Skeletal muscle tissue (tissue), 7 donors: ENCODE measurements around a stretch of chr9.

DNA sequence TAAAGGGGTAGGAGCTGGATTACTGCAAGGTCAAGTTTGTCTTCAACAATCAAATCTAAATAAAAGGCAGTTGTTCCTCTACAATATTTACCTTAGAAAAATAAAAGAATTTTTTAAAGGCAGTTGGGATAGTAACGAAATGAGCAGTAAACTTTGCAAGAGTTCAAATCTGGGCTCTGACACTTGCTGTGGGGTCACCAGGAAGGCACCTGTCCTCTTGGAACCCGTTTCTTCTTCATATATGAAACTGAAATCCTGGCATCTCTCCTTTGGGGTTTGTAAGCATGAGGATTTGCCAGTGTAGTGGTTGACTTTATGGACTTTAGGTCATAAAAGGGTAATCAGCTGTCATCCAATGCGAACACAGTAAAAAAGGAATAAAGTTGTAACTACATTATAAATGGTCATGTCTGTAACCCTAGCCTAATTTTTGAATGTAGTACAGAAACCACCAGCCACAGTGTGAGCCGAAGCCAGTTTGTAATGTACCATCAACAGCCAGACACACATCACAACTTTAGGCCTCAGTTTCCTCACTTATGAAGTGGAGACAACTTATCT lies 1.3 kb downstream of the RAB14 start:
- PRO-cap, 3 experiments = no peak in any of the 3 experiments
- RAMPAGE, long total RNA = no peak
- RRBS, 2 experiments = no CpG with 5 or more reads among the region's 4 CpGs

DNA sequence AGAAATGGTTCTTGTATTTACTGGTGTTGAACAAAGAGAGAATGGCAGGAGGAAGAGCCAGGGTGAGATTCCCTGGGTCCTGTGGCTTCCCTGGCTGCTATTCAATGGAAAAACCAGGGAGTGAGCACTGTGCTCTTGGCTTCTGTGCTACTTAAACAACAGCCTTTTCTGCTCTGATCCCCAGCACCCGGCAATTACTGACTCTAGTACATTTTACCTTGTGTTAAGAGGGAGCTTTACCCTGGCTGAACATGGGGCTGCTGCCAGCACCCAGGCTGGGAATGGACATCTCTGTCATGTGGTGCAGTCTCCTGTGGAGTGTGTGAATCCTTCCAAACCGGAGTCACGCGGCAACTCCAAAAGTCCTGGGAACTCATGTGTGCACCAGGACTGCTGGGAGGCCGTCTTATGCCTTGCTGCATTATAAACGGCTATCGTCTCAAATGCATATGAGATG lies 1.1 kb upstream of the GSN start:
- PRO-cap, 3 experiments = no peak in any of the 3 experiments
- RAMPAGE, long total RNA = no peak
- RRBS, 2 experiments = 40% methylated on average over 1 of the region's 7 CpGs; no CpG with 5 or more reads in 1 of the 2 experiments

DNA sequence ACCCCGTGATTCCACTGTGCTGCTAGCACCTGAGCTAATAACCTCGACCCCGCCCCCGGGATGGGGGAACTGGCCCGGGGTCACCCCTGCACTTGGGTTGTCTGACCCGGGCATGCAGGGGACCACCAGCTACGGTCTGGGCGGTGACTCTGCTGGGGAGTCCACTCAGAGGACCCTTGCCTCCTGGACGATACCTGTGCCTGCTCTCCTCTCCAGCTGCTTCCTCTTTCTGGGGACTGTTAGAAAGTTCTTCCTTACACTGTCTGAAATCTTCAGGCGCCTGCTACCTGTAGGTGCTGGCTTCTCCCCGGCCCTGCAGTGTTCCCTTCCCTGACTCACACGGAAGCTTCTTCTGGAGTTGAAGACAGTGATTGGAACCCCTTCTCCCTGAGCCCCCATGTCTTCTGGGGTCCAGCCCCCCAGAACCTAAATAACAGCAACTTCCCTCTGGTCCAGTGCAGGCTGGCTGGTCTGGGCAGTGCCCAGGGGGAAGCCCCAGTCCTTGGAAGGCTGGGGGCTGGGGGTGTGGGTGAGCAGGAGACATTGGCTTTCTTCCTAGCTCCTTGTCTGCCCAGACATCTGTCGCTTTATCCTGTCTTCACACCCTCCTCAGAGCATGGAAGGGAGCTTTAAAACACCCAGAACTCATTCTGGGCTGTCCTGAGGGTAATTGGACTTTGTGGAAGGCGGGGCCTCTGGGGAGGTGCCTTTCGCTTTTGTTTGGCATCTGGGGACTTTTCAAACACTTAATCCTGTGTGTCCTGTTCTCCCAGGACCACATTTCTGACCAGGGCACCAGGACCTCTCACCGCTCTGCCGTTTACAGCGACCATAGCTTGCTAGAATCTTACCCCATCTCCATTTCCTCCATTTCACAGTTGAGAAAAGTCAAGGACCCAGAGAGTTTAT lies 754 bp downstream of the GSN start:
- PRO-cap, 3 experiments = peak in 2 of 3 experiments; most common plus-strand start position 749 of the sequence (in 1); most common minus-strand start position 602 of the sequence (in 2)
- RAMPAGE, long total RNA = no peak
- RRBS, 2 experiments = 1 to 3% methylated on average over 3 of the region's 18 CpGs

GRCh38 chr9:121289858-121289986 lies 21.8 kb downstream of the GSN start:
- PRO-cap, 3 experiments = no peak in any of the 3 experiments
- RAMPAGE, long total RNA = no peak
- RRBS, 2 experiments = no CpG with 5 or more reads among the region's 1 CpG

DNA sequence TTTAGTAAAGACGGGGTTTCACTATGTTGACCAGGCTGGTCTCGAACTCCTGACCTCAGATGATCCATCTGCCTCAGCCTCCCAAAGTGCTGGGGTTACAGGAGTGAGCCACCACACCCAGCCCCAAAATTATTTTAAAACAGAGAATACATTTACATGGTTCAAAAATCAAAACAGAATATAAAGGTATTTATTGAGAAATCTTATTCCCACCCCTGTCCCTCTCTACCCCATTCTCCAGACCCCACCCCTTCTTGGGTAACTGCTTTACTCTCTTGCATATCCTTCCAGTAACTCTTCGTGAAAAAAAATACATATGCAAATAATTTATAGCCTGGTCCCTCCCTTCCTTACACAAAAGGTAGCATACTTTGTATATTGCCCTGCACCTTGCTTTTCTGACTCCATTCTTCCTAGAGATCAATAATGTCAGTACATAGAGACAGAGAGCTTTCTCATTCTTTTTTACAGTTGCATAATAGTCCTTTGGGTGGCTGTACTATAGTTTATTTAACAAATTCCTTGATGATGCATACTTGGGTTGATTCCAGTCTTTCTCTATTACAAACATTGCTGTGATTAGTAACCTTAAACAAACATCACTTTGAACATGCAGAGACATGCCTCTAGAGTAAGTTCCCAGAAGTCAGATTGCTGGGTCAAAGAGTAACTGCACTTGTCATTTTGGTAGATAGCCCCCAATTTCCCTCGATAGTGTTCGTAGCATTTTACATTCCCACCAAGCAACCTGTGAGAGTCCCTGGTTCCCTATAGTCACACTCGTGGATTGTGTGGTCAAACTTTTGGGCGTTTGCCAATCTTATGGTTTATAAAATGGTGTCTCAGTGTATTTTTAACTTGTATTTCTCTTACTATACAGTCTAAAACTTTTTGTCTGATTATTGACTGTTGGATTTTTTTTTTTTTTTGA lies 47.9 kb downstream of the STOM start:
- PRO-cap, 3 experiments = no peak in any of the 3 experiments
- RAMPAGE, long total RNA = no peak
- RRBS, 2 experiments = no CpG with 5 or more reads among the region's 7 CpGs

DNA sequence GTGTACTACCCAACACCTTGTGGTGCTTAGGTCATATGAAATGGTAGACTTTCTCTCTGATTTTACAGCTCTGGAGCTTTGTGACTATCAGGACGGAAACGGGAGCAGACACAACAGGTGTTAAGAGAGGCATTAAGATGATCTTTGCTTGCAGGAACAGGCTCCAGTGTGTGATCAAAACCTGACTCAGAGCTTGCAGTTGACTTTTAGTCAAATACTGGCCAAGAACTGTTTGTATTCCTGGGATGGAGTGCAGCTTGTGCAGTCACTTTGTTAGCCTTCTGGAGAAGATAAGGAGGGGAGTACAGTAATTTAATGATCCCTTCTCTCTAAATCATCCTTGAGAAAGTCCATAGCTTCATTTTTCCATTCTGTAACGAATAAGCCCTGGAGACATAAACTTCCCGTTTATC lies 2.9 kb upstream of the STOM start:
- PRO-cap, 3 experiments = peak in 2 of 3 experiments; most common plus-strand start position 235 of the sequence (in 2); most common minus-strand start position 102 of the sequence (in 1)
- RAMPAGE, long total RNA = no peak
- RRBS, 2 experiments = no CpG with 5 or more reads among the region's 4 CpGs

DNA sequence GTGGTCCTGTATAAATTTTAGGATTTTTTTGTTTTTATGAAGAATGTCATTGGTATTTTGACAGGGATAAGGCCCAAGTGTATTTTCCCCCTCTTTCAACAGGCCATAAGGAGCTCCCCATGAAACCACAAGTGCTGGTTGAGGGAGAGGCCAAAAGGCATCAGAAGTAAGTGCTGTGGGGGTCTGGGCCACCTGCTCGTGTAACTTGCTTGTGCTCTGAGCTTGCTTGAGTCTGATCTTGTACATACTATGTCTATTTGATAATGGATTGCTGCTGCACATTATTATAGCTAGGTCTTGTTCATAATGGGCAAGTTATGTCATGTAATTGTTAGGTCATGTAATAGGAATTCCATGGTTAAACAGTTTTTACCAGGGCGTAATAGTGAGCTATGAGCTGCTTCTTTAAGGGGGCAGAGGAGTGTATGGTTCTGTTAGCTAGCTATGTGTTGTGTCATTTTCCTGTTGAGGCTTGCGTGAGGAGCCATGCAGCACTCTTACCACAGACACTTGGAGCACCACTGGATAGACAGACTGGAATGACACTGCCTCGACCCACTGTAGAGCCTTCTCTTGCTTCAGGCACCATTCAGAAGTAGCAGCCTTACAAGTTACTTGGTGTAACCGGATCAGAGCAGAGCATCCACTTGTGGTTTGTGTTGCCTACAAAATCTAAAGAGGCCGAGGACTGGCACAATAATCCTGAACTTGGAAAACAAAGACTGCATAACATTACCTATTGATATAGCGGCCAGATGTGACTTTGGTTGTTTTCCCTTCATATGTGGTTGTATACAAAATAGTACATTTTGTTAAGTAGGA lies 28.2 kb upstream of the STOM start:
- PRO-cap, 3 experiments = no peak in any of the 3 experiments
- RAMPAGE, long total RNA = no peak
- RRBS, 2 experiments = no CpG with 5 or more reads among the region's 7 CpGs

GRCh38 chr9:121450011-121450716 lies 49.5 kb downstream of the GGTA1 start:
- PRO-cap, 3 experiments = no peak in any of the 3 experiments
- RAMPAGE, long total RNA = no peak
- RRBS, 2 experiments = no CpG with 5 or more reads among the region's 5 CpGs

DNA sequence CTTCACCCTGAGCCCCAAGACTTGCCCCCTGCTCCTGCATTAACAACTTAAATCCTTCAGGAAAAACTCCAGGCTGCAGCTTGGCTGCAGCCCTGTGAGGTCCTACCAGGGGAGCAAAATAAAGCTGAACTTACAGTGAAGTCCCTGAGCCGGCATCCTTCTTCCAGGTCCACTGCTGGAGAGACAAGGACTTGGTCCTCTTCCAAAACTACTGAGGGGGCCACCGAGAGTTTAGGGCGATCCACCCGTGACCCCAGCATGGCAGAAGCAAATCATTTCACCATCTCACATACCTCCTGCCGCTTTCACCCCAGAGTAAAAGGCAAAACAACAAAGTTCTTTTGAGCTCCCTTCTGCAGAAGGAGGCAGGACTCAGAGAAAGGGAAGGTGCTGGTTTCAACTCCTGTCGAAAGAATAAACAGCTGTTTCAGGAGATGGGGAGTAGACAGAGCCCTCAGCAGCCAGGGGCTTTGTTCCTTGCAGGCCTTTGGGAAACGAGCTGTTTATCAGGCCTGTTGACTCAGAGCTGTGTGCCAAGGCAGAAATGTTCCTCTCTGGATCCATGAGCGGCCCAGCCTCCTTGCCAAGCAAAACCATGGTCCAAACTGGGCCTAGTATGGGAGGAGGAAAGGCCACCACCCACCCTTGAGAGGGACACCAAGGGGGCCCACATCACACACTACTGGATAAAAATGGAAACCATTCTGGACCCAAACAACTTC lies 20.6 kb downstream of the GGTA1 start:
- PRO-cap, 3 experiments = no peak in any of the 3 experiments
- RAMPAGE, long total RNA = no peak
- RRBS, 2 experiments = no CpG with 5 or more reads among the region's 8 CpGs

- PRO-cap, 3 experiments = peak in 1 of 3 experiments; most common plus-strand start chr9:121499040 (in 1)
- RAMPAGE, long total RNA = no peak
- RRBS, 2 experiments = 2 to 3% methylated on average over 9 of the region's 31 CpGs
Observed at GRCh38 chr9:121498333-121499193, 1.1 kb downstream of the GGTA1 start.

DNA sequence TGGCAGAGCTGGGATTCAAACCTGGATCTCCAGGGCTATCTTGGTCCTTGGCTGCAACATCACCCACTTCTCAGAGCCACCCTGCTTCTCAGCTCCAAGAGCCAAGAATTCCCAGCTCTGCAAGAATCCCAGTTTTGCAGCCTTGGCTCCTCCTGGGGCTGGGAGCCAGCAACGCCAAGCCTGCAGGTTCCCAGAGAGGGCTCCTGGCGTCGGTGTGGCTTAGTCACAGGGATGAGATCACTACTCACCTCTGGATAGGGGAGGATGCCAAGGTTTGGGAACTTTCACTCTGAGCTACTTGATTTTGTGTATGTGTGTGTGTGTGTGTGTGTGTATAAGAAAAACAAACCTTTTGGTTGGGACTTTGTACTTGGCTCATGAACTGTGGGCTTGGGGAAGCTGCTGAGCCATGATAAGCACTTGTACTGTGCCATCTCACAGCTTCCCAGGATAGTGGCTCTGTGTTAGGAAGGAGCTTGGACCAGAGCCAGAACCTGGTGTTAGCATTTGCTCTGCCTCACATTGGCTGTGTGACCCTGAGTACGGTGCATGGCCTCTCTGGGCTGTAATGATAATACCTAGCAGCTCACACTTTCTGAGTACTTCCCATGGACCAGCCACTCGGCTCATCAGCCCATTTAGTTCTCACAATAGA lies 41.6 kb upstream of the DAB2IP start:
- PRO-cap, 3 experiments = no peak in any of the 3 experiments
- RAMPAGE, long total RNA = no peak
- RRBS, 2 experiments = no CpG with 5 or more reads among the region's 5 CpGs

DNA sequence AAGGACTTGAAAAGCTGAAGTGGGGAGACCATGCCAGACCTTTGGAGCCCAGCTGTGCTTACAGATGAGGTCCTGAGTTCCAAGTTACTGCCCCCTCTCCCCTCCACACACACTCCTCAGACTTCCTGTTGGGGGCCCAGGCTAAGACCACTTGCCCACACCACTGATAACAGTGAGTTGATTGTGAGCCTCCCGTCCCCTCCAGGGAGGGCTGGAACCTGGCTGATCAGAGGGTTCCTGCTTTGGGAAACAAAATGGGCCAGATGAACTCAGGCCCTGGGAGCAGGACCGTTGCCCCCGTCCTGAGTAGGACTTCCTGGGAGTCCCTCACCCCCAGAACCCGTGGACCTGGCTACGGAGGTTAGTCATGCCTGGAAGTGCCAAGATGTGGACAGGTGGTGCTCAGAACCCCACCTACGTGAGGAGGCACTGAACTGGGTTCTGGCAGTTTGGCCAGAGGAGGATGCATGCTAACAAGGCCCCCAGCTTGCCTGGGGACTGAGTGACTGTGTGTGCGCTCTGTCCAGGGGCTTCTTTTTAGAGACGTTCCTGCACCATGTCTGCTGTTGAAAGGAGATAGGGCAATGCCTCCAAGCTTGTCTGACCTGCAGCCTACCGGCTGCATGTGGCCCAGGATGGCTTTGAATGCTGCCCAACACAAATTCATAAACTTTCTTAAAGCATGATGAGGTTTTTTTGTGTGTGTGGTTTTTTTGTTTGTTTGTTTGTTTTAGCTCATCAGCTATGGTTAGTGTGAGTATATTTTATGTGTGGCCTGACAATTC lies 1.9 kb upstream of the DAB2IP start:
- PRO-cap, 3 experiments = no peak in any of the 3 experiments
- RAMPAGE, long total RNA = no peak
- RRBS, 2 experiments = no CpG with 5 or more reads among the region's 9 CpGs

GRCh38 chr9:121700700-121701672 lies 49.6 kb downstream of the DAB2IP start:
- PRO-cap, 3 experiments = peak in 1 of 3 experiments; most common plus-strand start chr9:121700968 (in 1); most common minus-strand start chr9:121700784 (in 1)
- RAMPAGE, long total RNA = no peak
- RRBS, 2 experiments = 16 to 23% methylated on average over 4 to 9 of the region's 36 CpGs

- PRO-cap, 3 experiments = peak in 1 of 3 experiments; most common plus-strand start chr9:121737202 (in 1); most common minus-strand start chr9:121737021 (in 1)
- RAMPAGE, long total RNA = no peak
- RRBS, 2 experiments = no CpG with 5 or more reads among the region's 16 CpGs
Observed at GRCh38 chr9:121736760-121737319, 85.4 kb downstream of the DAB2IP start.

- PRO-cap, 3 experiments = no peak in any of the 3 experiments
- RAMPAGE, long total RNA = no peak
- RRBS, 2 experiments = no CpG with 5 or more reads among the region's 2 CpGs
Observed at GRCh38 chr9:121746824-121747232, 95.4 kb downstream of the DAB2IP start.

- PRO-cap, 3 experiments = no peak in any of the 3 experiments
- RAMPAGE, long total RNA = no peak
- RRBS, 2 experiments = no CpG with 5 or more reads among the region's 10 CpGs
Observed at GRCh38 chr9:121756908-121757586, 105.6 kb downstream of the DAB2IP start.

DNA sequence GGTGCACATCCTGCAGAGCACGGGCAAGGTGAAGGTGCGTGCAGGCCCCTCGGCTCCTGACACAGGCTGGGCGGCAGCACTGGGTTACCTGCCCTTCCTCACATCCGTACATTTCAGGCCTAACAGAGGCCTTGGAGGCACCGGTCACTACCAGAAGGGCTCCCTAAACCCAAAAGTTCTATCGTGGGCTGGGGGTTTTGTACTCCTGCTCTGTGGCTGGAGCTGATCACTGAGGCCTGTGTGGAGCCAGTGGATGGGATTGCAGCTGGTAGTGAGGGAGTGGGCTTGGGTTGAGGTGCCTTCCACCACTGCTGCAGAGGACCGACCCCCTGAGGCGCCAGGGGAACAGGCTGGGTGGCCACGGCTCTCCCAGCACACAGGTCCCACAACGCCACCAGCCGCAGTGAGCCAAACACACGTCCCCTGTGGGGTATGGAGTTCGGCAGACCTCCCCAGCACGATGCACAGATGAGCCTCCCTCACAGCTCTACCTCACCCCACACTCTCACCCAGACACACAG lies 109.0 kb downstream of the DAB2IP start:
- PRO-cap, 3 experiments = no peak in any of the 3 experiments
- RAMPAGE, long total RNA = no peak
- RRBS, 2 experiments = no CpG with 5 or more reads among the region's 15 CpGs

GRCh38 chr9:121771755-121772282 lies 120.4 kb downstream of the DAB2IP start:
- PRO-cap, 3 experiments = no peak in any of the 3 experiments
- RAMPAGE, long total RNA = no peak
- RRBS, 2 experiments = no CpG with 5 or more reads among the region's 8 CpGs

DNA sequence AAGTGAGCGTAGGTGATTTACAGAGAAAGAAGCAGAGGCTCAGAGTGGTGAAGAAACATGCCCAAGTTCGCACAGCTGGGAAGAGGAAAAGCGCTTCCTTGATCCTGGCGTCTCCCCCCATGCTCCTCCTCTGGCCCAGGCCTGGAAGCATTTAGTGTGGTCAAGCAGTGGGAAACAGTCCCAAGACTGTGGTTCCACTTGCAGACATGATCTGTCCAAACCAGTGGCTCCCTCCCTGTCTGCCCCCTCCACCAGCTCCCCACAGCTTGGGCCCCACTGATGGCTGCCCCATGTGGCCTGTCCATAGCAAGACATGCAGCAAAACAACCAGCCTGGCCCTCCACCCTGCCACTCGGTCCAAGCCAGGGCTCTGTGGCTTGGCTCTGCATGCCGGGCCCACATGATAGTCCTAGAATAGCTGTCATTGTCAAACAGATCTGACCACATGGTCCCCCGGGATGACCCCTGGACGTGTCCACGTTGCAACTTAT lies 107.1 kb downstream of the TTLL11 start:
- PRO-cap, 3 experiments = peak in 2 of 3 experiments; most common minus-strand start position 241 of the sequence (in 1)
- RAMPAGE, long total RNA = no peak
- RRBS, 2 experiments = 40% methylated on average over 1 of the region's 9 CpGs

DNA sequence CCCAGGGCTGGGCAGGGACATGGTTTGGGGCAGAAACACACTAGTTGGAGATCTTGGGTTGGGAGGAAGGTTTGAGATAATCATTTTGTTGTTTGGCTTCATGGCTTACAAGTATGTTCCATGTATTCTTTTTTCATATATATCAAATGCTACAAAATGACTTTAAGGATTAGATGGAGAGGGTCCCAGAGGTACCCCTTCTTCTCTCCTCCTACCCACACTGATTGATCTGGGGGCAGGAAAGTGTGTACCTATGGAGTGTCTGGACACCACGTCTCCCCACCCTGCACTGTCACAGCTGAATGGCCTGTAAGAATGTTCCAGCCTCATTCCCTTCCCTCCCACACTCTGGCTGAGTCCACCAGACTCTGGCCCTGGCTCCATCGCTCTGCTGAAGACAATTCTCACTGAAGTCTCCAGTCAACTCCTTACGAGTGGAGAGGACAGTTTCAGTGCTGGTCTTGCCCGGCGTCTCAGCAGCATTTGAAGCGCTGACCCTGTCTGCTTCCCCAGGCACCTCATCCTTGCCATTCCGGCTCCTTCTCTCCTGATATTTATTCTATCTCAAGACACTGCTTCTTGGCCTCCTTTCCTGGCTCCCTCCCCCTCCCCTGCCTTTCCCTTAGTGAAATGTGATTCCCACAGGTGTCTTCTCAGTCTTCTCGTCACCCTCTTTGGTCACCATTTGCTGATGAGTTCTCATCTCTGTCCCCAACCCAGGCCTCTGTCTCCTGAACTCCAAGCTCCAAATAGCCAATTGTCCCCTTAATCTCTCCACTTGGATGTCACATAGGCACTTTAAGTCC lies 105.7 kb downstream of the TTLL11 start:
- PRO-cap, 3 experiments = no peak in any of the 3 experiments
- RAMPAGE, long total RNA = no peak
- RRBS, 2 experiments = 88 to 91% methylated on average over 4 of the region's 8 CpGs